Zone of skin (tissue), 1 donor: ENCODE measurements around a stretch of chr6.

- RRBS = no CpG with 5 or more reads among the region's 21 CpGs
Measured at GRCh38 chr6:170438197-170438829, 114.8 kb downstream of the PSMB1 start.